ENCODE results near the genes OR51G2, OR51L1, OR52N4, OR52N5, OR56A5, OR52W1, TIMM10B and OR10A5.

GRCh38 chr11:4610203-4610572, 2.2 kb upstream of the TRIM68 start:
- PRO-cap, 7 experiments = peak in 6 of 7 experiments; most common plus-strand start chr11:4610473 (in 6); most common minus-strand start chr11:4610417 (in 3)
- RAMPAGE, long total RNA, 2 experiments = no peak in any of the 2 experiments

GRCh38 chr11:4919189-4919627, at the start of gene OR51G2:
Gene OR51G2, minus strand, starts transcription at chr11:4919350.
- PRO-cap, 7 experiments = no peak in any of the 7 experiments
- RAMPAGE, long total RNA, 2 experiments = no peak in any of the 2 experiments

GRCh38 chr11:4994613-4995040, at the start of gene OR51L1:
Gene OR51L1, plus strand, starts transcription at chr11:4994851.
- PRO-cap, 7 experiments = no peak in any of the 7 experiments
- RAMPAGE, long total RNA, 2 experiments = no peak in any of the 2 experiments

DNA sequence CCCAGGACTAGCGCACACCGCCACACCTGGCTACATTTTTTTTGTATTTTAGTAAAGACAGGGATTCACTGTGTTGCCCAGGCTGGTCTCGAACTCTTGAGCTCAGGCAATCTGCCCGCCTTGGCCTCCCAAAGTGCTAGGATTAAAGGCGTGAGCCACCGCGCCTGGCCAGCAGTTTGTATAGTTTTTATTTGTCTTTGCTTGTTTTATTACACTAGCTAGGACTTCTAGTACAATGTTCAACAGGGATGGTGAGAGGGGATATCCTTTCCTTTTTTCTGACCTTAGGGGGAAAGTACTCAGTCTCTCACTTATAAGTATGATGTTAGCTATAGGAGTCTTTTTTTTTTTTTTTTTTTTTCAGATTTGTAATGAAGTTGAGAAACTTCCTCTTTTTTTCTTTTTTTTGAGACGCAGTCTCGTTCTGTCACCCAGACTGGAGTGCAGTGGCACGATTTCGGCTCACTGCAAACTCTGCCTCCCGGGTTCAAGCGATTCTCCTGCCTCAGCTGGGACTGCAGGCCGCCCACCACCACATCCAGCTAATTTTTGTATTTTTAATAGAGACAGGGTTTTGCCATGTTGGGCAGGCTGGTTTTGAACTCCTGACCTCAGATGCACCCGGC, 10.8 kb downstream of the TRIM22 start:
- PRO-cap, 7 experiments = no peak in any of the 7 experiments
- RAMPAGE, long total RNA, 2 experiments = no peak in any of the 2 experiments

DNA sequence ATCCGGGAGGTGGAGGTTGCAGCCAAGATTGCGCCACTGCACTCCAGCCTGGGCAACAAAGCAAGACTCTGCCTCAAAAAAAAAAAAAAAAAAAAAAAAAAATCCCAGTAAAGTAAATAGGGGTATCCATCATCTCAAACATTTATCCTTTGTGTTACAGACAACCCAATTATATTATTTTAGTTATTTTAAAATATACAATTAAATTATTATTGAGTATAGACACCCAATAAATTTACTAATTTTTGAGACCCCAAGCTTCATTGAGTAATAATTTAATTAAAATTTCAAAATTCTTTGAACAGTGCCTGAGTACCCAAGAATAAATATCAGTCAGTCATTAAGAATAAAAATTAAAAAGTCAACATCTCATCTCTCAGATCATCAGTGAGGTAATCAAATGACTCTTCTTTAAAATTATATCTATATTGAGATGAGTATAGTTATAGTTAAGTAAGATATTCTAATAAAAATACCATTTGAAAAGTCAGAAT, at the start of gene OR52N4:
Gene OR52N4, plus strand, starts transcription at position 330 of the 494 bp plus-strand sequence.
- PRO-cap, 7 experiments = no peak in any of the 7 experiments
- RAMPAGE, long total RNA, 2 experiments = no peak in any of the 2 experiments

DNA sequence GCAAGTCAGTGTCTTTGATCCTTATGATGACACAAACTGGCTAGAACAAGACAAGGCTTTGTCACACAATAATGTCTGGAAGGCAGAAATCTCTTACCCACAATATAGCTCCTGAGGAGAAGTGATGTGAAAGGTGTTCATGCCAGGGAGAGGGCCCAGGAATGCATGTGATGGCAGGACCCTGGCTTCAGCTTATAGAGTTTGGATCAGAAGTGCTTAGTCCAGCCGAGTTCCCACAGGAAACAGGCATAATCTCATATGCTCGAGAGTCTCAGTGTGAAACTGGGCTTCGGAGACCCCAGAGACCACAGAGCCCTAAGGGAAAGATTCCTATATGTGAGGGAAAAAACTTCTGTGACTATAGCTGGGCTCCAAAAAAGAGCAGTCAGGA, at the start of gene OR52N5:
Gene OR52N5, minus strand, starts transcription at position 158 of the 391 bp plus-strand sequence.
- PRO-cap, 7 experiments = no peak in any of the 7 experiments
- RAMPAGE, long total RNA, 2 experiments = no peak in any of the 2 experiments

GRCh38 chr11:5937796-5938470, 4.1 kb upstream of the OR56A3 start:
- PRO-cap, 7 experiments = no peak in any of the 7 experiments
- RAMPAGE, long total RNA, 2 experiments = no peak in any of the 2 experiments

DNA sequence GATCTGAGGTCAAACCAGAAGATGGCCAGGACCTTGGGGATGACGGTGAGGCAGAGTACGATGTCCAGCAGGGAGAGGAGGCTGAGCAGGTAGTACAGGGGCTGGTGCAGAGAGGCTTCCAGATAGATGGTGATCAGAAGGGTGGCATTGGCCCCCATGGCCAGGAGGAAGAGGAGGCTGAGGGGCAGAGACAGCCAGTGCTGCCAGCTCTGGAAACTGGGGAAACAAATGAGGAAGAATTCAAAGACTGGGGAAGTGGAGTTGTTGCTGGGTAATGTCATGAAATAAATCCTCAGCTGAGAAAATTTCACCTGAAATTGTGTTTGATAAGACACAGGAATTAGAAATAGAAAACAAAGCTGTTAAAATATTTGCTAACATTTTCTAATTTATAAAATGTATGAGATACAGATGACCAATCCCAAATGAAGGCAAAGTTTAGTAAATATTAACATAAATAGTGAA, at the start of gene OR56A5:
Gene OR56A5, minus strand, starts transcription at position 281 of the 465 bp plus-strand sequence.
- PRO-cap, 7 experiments = no peak in any of the 7 experiments
- RAMPAGE, long total RNA, 2 experiments = no peak in any of the 2 experiments

GRCh38 chr11:6198862-6199364, at the start of gene OR52W1:
Gene OR52W1, plus strand, starts transcription at chr11:6199224.
- PRO-cap, 7 experiments = no peak in any of the 7 experiments
- RAMPAGE, long total RNA, 2 experiments = no peak in any of the 2 experiments

- PRO-cap, 7 experiments = no peak in any of the 7 experiments
- RAMPAGE, long total RNA, 2 experiments = no peak in any of the 2 experiments
These were observed 9.4 kb downstream of the C11orf42 start for GRCh38 chr11:6214630-6215248.

GRCh38 chr11:6217360-6218249, 12.2 kb downstream of the C11orf42 start:
- PRO-cap, 7 experiments = no peak in any of the 7 experiments
- RAMPAGE, long total RNA, 2 experiments = no peak in any of the 2 experiments

DNA sequence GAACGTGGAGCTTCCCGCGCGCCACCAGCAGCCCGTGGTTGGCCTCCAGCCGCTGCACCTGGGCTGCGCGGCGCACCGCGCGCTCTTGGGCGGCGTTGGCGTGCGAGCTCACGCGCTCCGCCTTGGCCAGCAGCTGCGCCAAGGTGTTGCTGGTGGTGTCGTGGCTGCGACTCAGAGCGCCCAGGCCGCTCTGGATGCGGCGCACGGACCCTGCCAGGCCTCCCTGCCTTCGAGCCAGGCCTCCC, 275 bp downstream of the CAVIN3 start:
- PRO-cap, 7 experiments = peak in 2 of 7 experiments; most common plus-strand start position 129 of the sequence (in 2); most common minus-strand start position 60 of the sequence (in 2)
- RAMPAGE, long total RNA, 2 experiments = no peak in any of the 2 experiments

DNA sequence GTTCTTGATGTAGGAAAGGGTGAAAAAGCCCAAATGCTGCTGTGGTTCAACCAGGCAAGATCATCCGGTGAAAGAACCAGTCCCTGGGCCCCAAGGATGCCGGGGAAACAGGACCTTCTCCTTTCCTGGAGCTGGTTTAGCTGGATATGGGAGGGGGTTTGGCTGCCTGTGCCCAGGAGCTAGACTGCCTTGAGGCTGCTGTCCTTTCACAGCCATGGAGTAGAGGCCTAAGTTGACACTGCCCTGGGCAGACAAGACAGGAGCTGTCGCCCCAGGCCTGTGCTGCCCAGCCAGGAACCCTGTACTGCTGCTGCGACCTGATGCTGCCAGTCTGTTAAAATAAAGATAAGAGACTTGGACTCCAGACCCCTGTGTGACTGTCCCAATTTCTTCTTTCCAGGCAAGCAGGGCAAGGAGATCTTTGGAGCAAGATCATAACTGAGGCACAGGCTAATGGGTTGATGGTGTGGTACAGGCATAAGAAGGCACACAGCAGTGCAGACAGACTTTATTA, 4.4 kb downstream of the SMPD1 start:
- PRO-cap, 7 experiments = no peak in any of the 7 experiments
- RAMPAGE, long total RNA, 2 experiments = no peak in any of the 2 experiments

GRCh38 chr11:6406231-6407081, 12.4 kb downstream of the APBB1 start:
- PRO-cap, 7 experiments = no peak in any of the 7 experiments
- RAMPAGE, long total RNA, 2 experiments = no peak in any of the 2 experiments

DNA sequence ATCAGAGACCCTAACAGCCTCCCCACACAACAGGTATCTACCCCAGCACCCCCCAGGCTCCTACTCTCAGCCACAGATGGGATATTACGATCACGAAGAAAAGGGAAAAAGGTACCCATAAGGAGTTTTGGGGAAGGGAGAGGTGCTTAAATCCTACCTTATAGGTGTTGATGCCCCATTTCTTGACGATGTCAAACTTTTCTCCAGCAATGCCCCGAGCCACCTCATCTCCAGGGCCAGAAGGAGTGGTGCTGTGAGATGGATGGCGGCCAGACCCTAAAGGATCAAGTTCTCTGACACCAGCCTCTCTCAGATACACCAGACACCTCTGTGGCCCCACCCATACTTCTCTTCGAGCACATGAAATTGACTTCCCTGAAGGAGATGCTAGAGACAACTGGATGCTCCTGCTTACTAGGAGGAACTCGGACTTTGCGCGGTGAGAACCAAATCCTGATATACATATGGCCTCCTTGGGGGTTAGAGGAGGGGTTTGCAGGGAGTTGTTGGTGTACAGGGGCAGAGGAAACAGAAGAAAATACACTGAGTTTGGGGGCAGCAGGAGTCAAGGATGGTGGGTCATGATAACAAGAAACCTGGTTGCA, 2.0 kb downstream of the ARFIP2 start:
- PRO-cap, 7 experiments = no peak in any of the 7 experiments
- RAMPAGE, long total RNA, 2 experiments = no peak in any of the 2 experiments

GRCh38 chr11:6481414-6482016, at the start of gene TIMM10B:
Gene TIMM10B, plus strand, starts transcription at chr11:6481501.
- PRO-cap, 7 experiments = peak in 7 of 7 experiments; most common plus-strand start chr11:6481501 (in 7)
- RAMPAGE, long total RNA, 2 experiments = start-site peak on the plus strand in 2 of 2 experiments, at chr11:6481497-6481516 at its widest, 232 to 313 reads per replicate

- PRO-cap, 7 experiments = no peak in any of the 7 experiments
- RAMPAGE, long total RNA, 2 experiments = no peak in any of the 2 experiments
These were observed 3.1 kb downstream of the TIMM10B start for GRCh38 chr11:6484115-6485007.

DNA sequence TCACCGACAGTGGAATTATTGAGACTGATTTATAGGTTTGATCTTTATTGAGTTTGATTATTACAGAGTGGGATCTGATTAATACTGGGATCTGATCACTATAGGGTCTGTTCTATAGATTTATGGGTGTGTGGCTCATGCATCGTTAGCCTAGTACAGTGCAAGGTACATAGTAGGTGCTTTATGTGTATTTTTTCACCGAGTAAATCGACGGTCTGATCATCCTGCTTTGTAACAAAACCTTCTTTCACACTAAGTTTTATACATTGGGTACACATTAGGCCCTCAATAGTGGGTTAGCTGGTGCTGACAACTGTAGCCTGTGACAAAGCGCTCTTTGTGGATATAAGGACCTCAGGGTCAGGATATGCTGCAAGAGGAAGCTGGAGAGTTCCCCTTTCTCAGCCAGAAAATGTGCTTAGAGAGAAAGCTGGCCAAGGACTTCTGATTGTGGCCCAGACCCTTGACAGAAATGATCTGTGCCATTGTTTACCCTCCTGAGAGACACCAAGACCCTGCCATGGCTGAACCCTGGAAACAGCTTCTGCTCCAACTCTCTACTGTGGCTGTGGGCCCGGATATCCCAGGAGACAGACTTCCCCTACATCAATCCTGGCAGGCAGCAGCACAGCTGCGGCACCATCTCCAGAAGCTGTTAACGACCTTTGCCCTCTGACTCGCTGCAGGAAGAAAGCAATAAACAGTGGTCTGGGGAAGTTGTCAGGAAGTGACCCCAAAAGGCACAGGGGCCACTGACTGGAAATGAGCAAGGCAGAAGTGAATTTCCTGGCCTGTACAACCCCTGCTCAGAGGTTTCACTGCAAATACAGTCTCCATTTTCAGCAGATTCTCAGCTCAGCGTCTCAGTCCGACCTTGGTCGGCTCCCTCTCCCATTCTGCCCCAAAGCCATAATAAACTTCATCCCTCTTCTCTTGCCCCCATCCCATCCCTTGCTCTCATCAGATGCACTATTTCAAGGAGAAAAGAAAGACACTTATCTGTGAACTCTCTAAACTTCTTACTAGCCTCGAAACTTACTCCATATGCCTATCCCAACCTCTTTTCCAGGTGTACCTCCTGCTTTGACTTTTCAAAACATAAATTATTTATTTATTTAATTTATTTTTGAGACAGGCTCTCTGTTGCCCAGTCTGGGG, 16.3 kb upstream of the TPP1 start:
- PRO-cap, 7 experiments = peak in 1 of 7 experiments; most common plus-strand start position 836 of the sequence (in 1); most common minus-strand start position 570 of the sequence (in 1)
- RAMPAGE, long total RNA, 2 experiments = no peak in any of the 2 experiments

- PRO-cap, 7 experiments = no peak in any of the 7 experiments
- RAMPAGE, long total RNA, 2 experiments = no peak in any of the 2 experiments
These were observed 17.7 kb downstream of the DCHS1 start for GRCh38 chr11:6637822-6638386.

DNA sequence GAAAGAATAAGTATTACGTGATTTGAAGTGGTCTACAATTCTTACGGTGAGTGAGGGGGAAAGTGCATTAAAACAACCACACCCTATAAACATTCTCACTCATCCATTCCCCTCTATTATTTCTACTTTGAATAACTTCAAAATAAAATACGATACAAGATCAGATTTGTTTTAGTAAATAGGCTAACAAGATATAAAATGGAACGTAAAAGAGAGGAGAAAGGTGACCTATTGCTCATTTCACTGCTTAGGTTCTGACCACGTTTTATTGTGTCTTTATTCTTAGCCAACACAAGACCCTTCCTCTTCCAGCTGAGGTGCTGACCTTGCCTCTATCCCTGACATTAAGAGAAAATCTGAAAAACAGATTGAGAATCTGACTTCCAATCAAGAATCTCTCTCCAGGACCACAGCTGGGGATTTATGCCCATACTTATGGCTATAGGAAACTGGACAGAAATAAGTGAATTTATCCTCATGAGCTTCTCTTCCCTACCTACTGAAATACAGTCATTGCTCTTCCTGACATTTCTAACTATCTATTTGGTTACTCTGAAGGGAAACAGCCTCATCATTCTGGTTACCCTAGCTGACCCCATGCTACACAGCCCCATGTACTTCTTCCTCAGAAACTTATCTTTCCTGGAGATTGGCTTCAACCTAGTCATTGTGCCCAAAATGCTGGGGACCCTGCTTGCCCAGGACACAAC, at the start of gene OR10A5:
Gene OR10A5, plus strand, starts transcription at position 436 of the 710 bp plus-strand sequence.
- PRO-cap, 7 experiments = no peak in any of the 7 experiments
- RAMPAGE, long total RNA, 2 experiments = no peak in any of the 2 experiments

Measured in ovary (tissue), 7 donors.